NB4 (cell line): ENCODE measurements around a stretch of chr1.

DNA sequence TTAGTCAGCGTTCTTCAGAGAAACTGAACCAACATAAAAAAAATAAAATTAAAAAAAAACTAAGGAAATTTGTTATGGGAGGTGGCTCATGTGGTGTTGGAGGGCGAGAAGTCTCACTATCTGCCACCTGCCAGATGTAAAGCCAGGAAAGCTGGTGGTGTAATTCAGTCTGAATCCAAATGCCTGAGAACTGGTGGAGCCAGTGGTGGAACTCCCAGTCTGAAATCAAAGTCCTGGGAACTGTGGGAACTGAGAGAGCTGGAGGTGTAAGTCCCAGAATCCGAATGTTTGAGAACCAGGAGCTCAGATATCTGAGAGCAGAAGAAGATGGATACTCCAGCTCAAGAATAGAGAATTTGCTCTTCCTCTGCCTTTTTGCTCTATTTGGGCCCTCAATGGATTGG is 3.2 kb downstream of the IFI44L start:
- RRBS: no CpG with 5 or more reads among the region's 3 CpGs

GRCh38 chr1:79188143-79188881 is 181.8 kb upstream of the ADGRL4 start:
- RRBS: no CpG with 5 or more reads among the region's 3 CpGs

DNA sequence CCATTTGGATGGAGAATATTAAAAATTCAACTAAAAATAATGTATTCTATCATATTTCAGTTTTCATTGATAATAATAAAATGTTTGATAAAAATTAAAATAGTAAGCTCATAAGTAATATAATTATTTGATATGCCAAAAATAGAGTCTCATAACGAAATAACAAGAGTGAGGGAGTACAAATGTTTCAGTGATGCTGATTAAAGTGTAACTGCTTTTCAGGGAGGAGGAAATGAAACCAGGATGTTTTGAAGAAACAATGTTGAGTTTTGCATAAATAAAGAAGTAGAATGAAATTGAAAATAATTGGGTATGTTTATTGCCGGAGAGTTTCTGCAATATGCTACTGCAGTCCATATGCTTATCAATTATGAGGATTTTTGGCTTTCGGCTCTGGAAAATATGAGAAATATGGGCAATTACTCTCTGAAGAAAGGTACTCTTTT is 1159.7 kb upstream of the ADGRL2 start:
- RRBS: no CpG with 5 or more reads among the region's 3 CpGs

- RRBS: no CpG with 5 or more reads among the region's 2 CpGs
Observed at GRCh38 chr1:81437651-81437977, 363.1 kb upstream of the ADGRL2 start.

DNA sequence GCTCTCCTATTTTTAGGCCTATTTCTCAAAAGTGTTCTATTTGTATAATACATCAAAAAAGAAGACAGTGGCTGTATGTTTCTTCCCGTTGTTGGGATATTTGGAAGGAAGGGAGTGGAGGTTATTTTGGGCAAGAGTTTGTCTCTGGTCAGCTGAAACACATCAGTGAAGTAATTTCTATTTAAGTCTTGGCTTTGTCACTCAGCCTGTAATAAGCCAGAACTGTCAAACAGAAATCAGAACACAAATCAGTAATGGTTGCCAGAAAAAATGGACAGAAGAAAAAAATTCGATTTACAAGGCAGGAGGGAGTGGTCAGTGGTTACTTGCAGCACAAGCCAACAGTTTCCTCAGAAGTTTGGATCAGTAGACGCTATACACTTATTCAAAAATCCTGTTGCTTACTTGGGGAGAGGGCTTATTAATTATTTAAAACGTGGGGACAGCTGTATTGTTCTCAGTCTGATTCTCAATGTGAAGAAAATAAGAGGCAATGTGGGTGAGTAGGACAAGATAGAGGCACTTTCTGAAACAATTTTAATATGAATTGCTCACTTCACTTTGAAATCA is 307.2 kb upstream of the ADGRL2 start:
- RRBS: no CpG with 5 or more reads among the region's 4 CpGs

GRCh38 chr1:81802587-81803420 is 2.1 kb downstream of the ADGRL2 start:
- RRBS: 59% methylated on average over 13 of the region's 66 CpGs

DNA sequence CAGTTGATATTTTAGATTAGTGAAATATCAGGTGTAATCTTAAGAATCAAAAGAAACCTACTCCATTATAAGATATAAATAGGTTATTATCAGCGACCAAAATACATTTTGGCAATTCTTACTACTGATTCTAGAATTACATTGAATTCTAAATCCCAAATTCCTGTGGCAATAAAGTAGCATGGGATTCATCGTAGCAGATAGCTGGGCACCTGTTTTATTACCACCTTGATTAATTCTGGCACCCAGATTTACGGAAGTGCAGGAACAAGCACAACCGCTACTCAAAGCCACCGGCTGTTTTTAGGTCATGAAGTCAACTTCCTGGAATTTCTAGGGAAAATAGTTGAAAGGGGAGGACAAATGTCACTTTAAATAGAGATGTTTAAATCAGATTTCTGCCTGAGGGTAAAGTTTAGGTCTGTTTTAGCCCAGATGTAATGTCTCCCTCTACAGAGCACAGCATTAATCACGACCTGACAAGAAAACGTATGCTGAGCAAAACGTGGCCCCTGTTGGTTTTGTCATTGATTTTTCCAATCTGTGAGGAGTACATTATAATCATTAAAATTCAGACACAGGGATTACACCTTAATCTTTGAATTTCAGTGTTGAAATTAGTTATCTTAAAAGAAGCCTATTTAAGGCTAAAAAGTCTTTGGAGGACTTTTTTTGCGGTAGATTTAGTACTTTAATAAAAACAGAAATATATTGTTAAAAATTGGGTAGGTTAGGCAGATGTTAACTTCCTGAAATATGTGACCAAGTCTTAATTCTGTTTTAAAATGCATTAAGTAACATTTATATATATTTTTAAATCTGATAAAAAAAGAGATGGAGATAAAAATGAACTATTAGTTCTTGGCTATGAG is 8.1 kb downstream of the ADGRL2 start:
- RRBS: no CpG with 5 or more reads among the region's 9 CpGs

DNA sequence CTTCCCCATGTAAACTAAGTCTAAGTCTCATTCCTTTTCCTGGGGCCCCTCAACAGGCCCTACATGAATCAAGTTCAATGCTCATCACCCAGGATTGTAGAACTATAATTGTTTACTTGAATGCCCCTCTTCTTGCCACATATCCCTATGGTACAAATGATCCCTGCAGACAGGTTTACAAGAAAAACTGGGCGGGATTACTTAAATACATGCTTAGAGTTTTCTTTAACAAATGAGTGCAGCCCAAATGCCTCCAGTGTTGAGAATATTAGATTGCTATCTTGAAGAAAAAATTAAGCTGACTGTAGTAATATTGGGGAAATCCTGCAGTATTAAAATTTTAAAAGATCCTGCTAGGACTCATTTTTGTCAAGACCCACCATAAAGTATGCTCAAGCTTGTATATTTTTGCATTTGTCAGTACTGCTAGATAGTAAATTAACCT is 331.2 kb downstream of the TTLL7 start:
- RRBS: no CpG with 5 or more reads among the region's 1 CpG

DNA sequence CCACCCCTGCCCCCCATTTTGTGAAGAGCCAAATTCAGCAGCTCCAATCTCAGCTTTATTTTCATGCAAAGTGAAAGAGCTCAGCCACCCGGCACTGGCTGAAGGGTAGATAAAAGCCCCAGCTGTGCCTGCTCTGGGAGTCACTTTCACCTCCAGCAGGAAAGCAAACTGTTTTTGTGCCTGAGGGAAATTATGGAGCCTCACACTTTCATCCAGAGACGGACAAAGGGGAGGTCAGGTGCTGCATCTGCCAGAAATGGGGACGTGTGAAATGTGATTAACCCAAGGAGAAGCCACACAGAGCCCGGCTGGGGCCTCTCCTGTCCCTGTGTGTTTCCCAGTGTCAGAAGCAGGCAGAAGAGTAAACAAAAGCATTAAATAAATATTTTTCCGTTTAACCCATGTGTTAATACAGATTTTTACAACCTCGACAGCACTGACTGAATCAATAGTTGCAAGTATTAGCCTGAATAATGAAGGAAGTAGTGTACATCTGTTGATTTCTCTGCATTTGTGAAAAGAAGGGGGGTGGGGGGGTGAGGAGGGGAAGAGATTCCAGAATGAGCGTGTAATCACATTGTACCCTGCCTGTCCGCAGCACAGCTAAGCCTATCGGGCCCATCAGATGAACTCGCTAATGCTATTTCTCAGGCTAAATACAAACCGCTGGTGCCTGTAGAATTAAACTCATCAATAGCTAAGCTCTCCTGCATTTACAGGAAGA is 305.8 kb downstream of the TTLL7 start:
- RRBS: no CpG with 5 or more reads among the region's 11 CpGs

DNA sequence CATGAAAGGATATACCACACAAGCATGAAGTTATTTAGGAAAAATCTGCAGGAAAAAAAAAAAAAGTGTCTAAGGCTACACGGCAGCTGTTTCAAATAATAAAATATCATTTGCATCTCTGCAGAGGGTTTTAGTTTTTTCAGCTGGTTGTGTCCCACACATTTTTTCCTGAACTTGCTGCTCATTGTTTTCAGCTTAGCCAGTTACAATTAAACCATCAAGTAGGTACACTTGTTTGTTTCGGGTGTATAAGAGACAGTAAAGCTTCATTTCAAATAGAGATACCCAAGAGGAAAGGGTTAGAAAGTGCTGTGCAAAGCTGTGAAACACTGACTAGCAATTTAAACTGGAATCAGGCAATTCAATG is 234.6 kb downstream of the TTLL7 start:
- RRBS: no CpG with 5 or more reads among the region's 2 CpGs

GRCh38 chr1:83766222-83766710 is 232.7 kb downstream of the TTLL7 start:
- RRBS: no CpG with 5 or more reads among the region's 2 CpGs

- RRBS: no CpG with 5 or more reads among the region's 23 CpGs
Observed at GRCh38 chr1:83999315-83999689, 370 bp upstream of the TTLL7 start.

DNA sequence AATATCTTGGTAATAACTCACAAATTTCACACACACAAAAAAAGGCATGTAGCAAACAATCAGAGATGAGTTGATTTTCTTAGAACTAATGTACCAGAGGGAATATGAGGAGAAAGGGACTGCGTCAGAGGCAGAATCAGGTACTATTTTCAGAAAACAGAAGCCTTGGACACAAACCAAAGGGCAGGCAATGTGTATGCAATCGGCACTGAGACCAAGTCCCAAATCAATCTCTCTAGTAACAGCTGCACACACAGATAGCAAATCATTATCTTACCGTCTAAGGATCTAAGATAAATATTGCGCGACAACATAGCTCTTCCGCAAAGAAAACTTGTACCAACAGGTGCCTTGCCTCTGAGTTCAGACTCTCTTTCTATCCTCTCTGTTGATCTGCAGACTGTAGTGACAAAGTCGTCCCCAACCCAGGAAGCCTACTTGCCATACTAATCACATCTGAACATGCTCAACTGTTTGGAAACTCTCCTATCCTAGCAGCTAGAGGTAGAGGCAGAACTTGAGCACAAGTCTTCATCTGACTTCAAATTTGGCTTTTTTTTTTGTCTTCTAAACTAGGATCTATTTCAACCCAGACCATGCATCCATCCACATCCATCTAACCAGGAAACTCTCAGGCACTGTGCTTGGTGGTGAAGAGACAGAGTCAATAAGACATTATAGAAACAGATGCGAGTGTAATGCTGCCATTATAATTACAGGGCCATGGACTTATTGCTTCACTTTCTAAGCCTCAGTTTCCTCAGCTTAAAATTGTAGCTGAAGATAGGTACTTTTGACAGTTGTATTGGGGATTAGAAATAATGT is 22.5 kb upstream of the SAMD13 start:
- RRBS: no CpG with 5 or more reads among the region's 8 CpGs

DNA sequence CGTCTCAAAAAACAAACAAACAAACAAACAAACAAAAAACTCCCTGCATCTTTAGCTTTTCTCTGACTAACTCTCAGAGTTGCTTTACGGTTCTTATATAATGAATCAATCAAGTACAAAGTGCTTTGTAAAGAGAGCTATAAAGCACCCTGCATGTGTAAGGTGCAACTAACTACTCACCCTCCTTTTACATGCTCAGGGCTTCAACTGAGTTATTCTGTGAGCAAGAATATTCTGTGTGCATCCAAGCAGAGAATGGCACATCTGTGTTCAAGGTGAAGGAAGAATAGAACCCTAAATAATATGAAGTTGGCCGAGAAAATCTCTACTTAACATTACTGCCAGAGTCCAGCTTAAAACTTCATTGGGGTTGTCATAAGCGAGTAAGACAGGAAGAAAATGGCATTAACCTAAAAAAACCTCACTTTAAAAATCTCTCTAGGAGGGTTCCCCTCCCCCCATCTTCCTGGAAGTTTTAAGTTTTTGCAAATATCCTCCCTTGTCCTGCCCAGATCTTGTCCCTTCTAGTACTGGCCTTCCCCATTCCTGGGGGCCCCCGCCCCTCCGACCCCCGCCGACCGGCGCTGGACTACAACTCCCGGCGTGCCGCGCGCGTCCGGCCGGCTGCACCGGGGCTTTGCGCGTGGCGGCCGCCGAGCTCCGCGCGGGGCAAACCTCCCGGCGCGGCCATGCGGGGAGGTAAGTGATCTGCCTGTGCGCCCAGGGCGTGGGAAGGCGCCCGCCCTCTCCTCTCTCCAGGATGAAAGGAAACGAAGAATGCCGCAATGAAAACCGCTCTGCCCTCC is 3.4 kb upstream of the SAMD13 start:
- RRBS: under 1% methylated on average over 10 of the region's 38 CpGs

DNA sequence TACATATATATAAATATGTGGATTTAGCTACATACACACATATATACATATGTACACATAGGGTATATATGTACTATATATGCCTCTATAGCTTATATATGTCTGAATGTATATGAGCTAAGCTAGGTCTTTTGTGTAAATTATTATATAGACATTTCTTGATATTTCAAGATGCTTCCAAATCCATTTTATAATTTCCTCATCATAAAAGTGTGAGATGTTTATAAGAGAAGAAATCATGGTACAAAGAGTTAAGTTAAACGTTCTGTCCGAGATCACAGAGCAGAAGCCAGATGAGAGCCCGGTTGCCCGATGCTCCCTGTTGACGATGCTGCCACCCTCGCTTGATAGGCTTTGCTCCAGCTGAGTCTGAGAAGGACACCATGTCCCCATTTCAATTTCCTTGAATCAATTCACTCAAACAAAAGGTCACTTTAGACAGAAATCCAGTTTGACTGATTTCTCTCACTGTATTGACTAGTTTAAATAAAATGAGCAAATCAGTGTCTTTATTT is 34.9 kb downstream of the DNASE2B start:
- RRBS: no CpG with 5 or more reads among the region's 6 CpGs

GRCh38 chr1:84693208-84693378 is 2.8 kb upstream of the SSX2IP start:
- RRBS: no CpG with 5 or more reads among the region's 2 CpGs

DNA sequence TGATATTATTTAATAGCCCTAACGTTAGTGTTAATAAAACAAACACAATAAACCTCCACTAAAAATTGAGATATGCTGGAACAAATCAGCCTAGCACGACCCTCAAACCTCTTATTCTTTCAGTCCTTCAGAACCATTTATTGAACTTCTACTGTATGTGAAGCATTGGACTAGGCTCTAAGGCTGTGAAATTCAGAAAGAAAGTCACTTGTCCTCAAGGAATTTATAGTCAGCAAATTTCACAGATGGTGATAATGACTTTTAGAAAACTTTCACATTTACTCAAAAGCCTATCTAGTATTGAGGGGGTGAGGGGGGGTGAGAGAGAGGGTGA is 66.1 kb upstream of the SSX2IP start:
- RRBS: no CpG with 5 or more reads among the region's 2 CpGs

- RRBS: no CpG with 5 or more reads among the region's 19 CpGs
Observed at GRCh38 chr1:84758846-84759820, 68.9 kb upstream of the SSX2IP start.

DNA sequence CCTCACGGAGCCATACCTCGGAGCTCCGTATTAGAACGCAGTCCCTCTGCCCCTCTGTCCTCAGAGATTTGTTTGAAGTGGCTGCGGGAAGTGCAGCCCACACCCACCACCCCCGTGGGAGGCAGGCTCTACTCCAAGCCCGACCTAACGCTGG is 338 bp upstream of the LPAR3 start:
- RRBS: no CpG with 5 or more reads among the region's 8 CpGs

DNA sequence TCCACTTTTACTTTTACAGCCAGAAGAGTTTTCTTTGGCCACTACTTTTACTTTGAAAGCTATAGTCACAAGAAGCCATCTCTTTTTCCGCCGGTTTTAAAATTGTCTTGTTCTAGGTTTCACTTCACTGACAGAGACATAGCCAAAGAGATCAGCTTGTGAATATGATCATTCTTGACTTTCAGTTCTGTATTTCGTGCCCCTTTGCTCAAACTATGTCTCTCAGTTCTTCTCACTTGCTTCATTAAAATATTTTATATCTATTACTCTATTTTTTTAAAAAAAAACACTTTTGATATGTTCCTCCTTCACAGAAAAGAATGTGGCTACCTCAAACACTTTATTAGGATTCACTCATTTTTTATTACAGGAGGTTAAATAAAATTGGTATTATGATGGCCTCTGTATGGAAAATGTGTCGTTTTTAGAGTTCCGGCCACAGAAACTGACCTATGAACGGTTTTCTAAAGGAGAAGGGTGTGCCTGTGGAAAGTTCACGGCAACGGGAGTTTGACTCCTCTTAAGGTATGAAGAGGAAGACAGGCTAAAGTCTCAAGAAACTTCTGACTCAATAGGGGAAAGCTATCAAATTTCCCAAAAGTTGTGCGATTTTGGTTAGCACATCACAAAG is 1.3 kb downstream of the MCOLN2 start:
- RRBS: no CpG with 5 or more reads among the region's 9 CpGs